ENCODE measurements around a stretch of chr4.

GRCh38 chr4:173517633-173518430 lies 12.2 kb downstream of the HAND2 start:
- PRO-cap = no peak
- RRBS = 81% methylated on average over 16 of the region's 27 CpGs

GRCh38 chr4:173518696-173519852 lies 11.0 kb downstream of the HAND2 start:
- PRO-cap = no peak
- RRBS = 90% methylated on average over 8 of the region's 62 CpGs

- PRO-cap = no peak
- RRBS = no CpG with 5 or more reads among the region's 11 CpGs
Measured at GRCh38 chr4:173521451-173521802, 8.6 kb downstream of the HAND2 start.

GRCh38 chr4:173526738-173527971 lies 2.9 kb downstream of the HAND2 start:
- PRO-cap = no peak
- RRBS = 90% methylated on average over 15 of the region's 58 CpGs

DNA sequence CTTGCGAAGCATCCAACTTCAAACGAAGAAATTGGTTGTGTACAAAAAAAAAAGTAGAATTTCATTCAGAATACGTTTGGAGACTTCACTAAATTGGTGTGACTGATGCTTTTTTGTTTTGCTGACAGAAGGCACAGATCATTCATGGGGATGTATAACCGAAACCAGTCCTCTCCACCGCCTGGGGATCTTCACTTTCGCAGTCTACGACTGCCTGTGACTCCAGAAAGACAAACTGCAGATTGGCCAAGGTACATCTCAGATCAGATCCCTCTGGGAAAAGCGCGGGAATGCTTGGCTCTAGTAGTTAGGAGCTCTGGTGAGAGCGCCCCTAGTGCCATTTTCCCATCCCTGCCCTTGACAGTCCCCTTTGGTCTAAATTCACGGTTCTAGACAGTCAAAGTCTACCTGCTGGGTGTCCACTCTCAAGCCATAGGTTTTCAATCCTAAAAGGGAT lies 6.7 kb upstream of the HAND2 start:
- PRO-cap = no peak
- RRBS = no CpG with 5 or more reads among the region's 11 CpGs

DNA sequence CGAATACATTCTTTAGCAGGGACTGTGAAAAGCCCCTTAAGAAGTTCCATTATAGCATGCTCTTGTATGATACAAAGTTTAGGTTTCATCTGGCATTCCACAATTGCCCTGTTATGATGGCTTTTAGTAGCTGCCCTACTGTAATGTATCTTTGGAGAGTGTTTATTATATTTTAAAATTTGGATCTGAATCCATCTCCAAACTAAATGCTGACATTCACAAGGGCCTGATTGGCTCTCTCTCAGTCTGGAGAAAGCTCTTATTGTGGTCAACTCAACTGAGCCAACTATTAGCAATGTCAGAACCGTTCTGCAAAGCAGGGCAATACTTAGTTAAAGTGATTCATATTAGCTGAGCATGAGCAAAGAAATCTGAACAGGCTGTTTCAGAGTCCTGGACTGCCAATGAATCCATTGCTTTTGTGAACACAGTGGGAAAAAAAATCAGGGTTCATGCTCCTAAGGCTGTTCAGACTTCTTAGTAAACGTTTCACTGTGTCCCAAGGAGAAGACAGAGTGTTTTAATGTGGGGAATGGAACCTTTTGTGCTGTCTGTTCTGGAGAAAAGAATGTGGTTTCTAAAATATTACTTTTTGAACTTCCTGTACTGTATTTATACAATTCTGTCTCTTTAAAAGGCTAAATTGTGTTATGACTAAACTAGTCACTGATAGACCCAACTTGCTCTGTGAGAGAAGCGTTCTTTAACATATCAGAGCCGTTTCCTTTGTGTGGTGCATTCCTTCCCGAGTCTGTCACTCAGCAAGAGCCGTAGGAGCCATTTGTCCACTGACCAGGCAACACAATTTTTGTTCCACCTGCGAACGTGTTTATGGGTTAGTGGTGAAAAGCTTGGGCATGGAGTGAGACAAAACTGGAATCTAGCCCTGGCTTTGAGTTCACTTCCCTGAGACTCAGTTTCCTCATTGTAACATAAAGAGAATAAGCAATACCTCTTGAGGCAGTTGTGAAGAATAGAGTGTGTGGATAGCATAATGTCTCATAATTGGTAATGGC lies 366.1 kb downstream of the FBXO8 start:
- PRO-cap = no peak
- RRBS = no CpG with 5 or more reads among the region's 9 CpGs

DNA sequence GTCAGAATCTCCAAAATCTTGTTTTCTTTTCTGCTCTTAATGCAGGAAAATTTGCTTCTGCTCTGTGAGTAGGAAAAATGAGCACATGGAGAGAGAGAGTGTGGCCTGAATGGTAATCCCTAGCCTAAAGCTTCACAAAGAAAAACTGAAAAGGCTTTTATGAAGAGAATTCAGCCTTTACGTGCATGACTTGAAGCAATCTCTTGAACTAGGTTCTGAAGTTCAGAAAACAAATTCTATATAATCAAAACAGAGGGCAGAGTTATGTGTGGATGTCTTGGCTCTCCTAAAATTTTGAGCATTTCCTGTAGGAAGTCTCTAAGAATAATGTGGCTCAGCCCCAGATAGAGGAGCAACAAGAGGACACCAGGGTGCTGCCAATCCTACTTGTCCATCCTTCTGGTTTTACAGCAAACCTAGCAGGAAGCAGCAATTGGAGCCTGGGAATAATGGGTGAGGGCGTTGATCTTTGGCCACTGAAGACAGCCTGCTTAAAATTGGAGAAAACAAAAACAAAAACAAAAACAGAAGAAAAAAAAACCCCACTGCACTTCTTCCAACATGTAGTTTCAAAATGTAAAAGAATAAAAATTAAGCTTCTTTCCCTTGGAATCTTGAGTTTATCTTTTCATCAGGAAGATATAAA lies 130.8 kb downstream of the FBXO8 start:
- PRO-cap = no peak
- RRBS = no CpG with 5 or more reads among the region's 2 CpGs

- PRO-cap = no peak
- RRBS = no CpG with 5 or more reads among the region's 4 CpGs
Measured at GRCh38 chr4:174523004-174523206, 617 bp upstream of the HPGD start.

- PRO-cap = unidirectional peak, plus-strand start at chr4:174524467
- RRBS = no CpG with 5 or more reads among the region's 7 CpGs
Measured at GRCh38 chr4:174523705-174524640, 1.7 kb upstream of the HPGD start.

DNA sequence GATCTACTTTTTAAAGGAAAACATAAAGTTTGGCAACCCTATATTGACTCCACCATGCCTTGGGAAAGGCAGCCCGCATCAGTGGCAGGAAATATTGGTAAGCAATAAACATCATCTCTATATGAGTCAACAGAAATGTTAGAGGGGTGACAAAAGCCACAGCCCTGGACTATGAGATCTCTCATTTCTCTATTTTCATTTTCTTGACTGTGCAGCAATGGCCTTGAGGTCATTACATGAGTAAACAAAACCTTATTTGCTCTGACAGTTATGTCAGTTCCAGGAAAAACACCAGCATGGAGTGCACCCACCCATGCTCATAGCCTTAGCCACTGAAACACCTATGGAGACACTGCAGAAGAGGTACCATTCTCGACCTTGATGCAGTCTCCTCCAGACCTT lies 15.8 kb upstream of the HPGD start:
- PRO-cap = no peak
- RRBS = no CpG with 5 or more reads among the region's 2 CpGs

GRCh38 chr4:175998851-175999749 lies 66.5 kb upstream of the WDR17 start:
- PRO-cap = no peak
- RRBS = no CpG with 5 or more reads among the region's 2 CpGs

DNA sequence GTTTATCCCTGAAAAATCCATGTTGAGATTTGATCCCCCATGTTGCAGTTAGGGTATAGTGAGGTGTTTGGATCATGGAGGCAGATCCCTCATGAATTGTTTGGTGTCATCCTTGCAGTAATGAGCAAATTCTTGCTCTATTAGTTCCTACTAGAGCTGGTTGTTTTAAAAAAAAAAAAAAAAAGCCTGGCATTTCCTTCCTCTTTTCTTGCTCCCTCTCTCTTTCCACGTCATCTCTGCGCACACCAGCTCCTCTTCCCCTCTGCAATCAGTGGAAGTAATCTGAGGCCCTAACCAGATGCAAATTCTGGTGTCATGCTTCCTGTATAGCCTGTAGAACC lies 24.4 kb downstream of the WDR17 start:
- PRO-cap = no peak
- RRBS = no CpG with 5 or more reads among the region's 2 CpGs

- PRO-cap = no peak
- RRBS = no CpG with 5 or more reads among the region's 2 CpGs
Measured at GRCh38 chr4:176330923-176331459, 11.2 kb downstream of the SPCS3 start.

GRCh38 chr4:176791389-176792087 lies 1.2 kb downstream of the VEGFC start:
- PRO-cap = no peak
- RRBS = no CpG with 5 or more reads among the region's 11 CpGs

GRCh38 chr4:177533374-177533756 lies 91.1 kb upstream of the AGA start:
- PRO-cap = no peak

GRCh38 chr4:178532074-178532510 lies 1089.9 kb upstream of the AGA start:
- PRO-cap = no peak
- RRBS = no CpG with 5 or more reads among the region's 7 CpGs

DNA sequence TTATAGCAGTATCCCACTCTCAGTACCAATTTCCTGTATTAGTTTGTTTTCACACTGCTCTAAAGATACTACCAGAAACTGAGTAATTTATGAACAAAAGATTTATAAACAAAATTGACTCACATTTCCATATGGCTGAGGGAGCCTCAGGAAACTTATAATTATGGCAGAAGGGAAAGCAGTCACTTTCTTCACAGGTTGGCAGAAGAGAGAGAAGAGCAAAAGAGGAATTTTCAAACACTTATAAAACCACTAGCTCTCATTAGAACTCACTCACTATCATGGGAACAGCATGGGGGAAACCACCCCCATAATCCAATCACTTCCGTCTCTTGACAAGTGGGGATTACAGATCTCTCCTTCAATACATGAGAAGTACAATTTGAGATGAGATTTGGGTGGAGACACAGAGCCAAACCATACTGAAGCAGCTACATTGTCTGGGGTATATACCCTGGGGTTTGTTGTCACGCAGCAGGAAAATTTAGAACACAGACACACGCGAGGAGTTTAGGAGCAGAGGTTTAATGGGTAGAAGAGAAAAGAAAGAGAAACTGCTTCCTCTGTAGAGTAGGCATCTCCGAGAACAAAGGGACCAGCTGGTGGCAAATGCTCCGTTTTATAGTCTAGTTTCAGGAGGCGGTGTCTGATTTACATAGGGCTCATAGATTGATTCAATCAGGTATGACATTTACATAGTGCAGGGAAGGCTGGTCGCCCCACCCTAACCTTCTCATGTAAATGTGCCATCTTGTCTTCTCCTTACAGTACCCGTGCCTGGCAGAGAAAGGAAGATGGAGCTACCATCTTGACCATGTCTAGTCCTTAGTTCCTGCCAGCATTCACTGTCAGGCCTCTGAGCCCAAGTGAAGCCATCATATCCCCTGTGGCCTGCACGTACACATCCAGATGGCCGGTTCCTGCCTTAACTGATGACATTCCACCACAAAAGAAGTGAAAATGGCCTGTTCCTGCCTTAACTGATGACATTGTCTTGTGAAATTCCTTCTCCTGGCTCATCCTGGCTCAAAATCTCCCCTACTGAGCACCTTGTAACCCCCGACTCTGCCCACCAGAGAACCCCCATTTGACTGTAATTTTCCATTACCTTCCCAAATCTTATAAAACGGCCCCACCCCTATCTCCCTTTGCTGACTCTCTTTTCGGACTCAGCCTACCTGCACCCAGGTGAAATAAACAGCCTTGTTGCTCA lies 2277.8 kb upstream of the AGA start:
- PRO-cap = no peak
- RRBS = no CpG with 5 or more reads among the region's 14 CpGs

- PRO-cap = no peak
- RRBS = no CpG with 5 or more reads among the region's 3 CpGs
Measured at GRCh38 chr4:181293007-181293377, 950.2 kb upstream of the TENM3 start.

DNA sequence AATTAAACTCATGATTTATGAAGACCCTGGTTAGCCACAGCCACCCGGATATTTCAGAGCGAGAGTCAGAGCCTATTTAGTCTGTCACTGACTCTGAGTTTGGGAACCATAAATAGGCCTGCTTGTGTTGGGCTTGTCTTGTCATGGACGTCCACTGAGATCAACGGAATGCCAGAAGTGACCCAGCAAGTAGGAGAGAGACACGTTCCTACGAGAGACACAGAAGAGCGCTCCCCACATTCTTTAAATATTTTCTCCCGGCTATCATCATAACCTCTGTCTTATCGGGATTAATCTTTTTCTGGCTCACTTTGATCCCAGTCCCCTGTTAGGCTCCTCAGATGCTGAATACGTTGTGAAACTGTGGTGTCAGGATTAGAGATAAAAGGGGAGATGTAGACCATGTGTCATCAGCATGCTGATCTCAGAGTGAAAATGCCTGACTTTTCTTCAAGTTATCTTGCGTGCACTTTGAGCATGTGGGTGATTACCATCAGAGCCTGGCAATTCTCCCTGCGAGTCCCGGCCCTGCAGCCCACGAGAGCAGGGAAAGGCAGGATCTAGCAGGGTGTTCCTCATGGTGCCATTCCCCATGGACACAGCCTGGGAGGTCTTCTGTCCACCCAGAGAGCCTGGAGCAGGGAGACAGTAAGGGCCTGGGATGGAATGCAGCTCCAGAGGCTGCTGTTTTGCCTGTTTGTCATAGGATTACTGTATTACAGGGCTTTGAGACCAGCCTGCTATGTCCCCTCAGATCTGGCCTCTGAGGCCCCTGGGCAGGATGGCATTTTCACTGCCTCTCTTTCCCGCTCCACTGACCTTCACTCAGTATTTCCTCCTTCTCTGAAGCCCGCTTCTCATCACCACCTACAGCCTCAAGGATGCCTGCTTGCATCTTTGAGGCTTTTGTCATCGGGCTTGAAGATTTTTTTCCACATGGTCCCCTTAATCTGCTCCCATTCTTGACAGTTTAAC lies 2.8 kb upstream of the TENM3 start:
- PRO-cap = bidirectional peak, plus-strand start at position 174 of the sequence, minus-strand start at position 179 of the sequence; bidirectional peak, plus-strand start at position 753 of the sequence, minus-strand start at position 765 of the sequence
- RRBS = no CpG with 5 or more reads among the region's 17 CpGs

GRCh38 chr4:182806107-182807333 lies 110.7 kb downstream of the DCTD start:
- PRO-cap = unidirectional peak, plus-strand start at chr4:182806593
- RRBS = 21% methylated on average over 35 of the region's 73 CpGs

Measured in Caco-2 (cell line).